ENCODE data around the genes TKFC and SDHAF2.

- PRO-cap = bidirectional peak, plus-strand start at chr11:61333269, minus-strand start at chr11:61333067
Measured at GRCh38 chr11:61332961-61333732, at the start of gene TKFC. Gene TKFC, plus strand, starts transcription at chr11:61333228.

DNA sequence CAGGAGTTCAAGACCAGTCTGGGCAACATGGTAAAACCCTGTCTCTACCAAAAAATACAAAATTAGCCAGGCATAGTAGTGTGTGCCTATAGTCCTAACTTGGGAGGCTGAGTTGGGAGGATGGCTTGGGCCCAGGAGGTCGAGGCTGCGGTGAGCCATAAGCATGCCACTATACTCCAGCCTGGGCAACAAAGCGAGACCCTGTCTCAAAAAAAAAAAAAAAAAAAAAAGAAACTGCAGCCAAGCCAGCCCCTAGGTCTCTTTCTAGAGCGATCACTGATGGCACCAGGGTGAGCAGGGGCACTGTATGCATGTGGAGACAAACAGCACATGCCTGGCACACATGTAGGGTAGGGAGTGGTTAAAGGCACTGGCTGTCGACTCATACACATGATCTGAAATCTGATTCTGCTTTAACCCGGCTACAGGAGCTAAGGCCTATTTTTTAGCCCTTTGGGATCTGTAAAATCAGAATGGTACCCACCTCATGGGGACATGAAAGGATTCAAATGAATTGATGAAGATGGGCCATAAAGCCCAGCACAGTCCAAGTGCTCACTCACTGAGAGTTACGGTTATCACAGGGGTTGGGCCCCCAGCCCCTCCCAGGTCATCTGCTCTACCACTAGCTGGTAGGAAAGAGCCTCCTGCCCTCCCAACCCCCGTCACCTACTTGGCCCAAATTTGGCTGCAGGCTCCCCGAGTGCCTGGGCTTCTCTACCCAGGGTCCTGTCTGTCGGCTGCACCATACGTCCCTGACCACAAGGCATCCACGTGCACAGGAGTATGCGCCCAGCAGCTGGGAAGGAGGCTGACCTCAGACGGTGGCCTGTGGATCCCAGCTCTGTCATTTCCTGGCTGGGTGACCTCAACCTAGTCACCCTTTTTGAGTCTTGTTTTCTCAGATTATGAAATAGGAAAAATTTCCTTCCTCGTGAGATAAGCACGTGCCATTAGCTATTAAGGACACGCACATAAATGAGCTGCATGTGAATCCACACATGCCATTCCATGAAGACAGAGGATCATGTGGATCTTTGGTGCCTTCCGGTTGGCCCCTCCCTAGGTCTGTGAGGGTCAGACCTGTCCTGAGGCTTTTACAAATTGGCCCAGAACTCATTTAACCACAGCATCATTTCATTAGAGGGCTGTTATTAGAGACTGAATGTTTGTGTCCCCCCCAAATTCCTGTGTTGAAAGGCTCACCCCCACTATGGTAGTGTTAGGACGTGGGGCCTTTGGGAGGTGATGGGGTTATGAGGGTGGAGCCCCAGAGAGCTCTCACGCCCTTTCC lies 13.9 kb downstream of the CYB561A3 start:
- PRO-cap = no peak

- PRO-cap = no peak
Measured at GRCh38 chr11:61353700-61354120, 8.0 kb downstream of the CYB561A3 start.

GRCh38 chr11:61429632-61430742 lies at the start of gene SDHAF2:
Gene SDHAF2, plus strand, starts transcription at chr11:61430124.
- PRO-cap = bidirectional peak, plus-strand start at chr11:61430124, minus-strand start at chr11:61429922; bidirectional peak, plus-strand start at chr11:61430351, minus-strand start at chr11:61430391

GRCh38 chr11:61446189-61446909 lies 16.4 kb downstream of the SDHAF2 start:
- PRO-cap = no peak

- PRO-cap = no peak
Measured at GRCh38 chr11:61494344-61494860, 13.5 kb downstream of the PPP1R32 start.

DNA sequence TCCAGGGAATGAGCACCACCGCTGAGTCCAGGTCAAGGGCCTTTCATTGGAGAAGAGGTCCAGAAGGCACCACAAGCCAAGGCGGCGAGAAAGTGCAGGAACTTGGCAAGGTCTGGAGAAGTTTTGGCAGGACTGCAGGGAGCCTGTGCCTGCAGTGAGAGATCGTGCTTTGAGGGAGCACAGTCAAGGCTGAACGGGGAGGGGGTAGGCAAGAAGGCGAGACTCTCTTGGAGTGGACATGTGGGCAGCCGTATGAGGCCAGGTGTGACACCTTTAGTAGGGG lies 30.4 kb downstream of the LRRC10B start:
- PRO-cap = no peak

DNA sequence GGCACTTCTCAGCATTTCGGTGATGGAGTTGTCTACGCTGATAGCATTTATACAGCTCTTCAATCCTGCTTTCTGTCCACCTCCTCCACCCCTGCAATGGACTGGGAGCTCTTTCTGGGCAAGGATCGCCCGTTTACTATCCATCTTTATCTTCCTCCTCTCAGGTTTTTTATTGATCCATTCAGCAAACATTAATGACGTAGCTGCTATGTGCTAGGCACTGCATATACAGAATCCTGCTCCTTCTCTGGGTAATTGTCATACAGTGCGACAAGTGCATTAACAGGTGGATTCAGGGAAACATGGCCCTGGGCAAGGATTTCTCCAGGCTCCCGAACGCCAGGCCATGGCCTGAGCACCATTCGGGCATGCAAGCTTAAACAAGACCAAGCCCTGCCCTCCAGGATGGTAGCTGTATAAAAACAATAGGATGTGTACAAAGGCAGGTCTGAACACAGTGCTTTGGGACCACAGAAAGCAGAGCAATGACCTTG lies 9.0 kb upstream of the SYT7 start:
- PRO-cap = no peak

DNA sequence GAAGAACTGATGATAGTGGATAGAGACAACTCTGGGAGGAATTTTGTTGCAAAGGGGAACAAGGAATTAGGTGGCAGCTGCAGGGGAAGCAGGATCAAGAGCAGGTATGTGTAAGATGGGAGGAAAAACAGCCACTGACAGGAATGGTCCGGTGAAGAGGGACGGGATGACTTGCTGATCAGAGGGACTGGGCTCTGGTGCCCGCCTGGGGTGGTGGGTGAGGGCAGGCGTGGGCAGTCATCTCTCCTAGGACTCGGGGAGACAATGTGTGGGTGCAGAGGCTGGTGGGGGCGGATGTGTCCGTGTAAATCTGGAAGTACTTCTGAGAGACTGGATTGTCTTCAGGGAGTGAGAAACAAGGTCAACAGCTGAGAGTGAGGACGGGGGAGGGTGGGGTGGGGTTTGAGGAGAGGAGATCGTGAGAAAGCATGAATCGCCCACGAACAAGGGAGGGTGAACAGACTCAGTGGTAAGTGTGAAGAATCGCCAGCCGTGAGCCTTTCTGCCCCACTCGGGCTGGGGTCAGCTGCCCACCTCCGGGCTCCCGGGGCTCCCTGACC lies 13.6 kb upstream of the SYT7 start:
- PRO-cap = no peak

DNA sequence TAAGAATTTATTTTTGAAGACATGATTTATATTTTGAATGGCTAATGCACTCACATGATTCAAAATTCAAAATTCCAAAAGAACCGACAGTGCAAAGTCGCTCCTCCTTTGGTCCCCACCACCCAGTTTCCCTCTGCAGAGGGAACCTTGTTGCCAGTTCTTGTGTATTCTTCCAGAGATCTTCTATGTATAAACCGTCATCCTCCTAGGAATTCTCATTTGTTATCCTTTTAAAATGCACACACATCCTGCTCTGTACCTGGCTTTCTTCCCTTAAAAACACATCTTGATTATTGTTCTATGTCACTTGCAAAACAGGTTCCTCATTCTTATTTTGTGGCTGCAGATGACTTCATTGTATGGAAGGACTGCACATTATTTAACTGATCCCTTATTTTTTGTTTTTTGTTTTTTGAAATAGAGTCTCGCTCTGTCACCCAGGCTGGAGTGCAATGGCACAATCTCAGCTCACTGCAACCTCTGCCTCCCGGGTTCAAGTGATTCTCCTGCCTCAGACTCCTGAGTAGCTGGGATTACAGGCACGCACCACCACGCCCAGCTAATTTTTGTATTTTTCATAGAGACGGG lies 26.6 kb upstream of the SYT7 start:
- PRO-cap = no peak

GRCh38 chr11:61614738-61615264 lies 33.9 kb upstream of the SYT7 start:
- PRO-cap = no peak

DNA sequence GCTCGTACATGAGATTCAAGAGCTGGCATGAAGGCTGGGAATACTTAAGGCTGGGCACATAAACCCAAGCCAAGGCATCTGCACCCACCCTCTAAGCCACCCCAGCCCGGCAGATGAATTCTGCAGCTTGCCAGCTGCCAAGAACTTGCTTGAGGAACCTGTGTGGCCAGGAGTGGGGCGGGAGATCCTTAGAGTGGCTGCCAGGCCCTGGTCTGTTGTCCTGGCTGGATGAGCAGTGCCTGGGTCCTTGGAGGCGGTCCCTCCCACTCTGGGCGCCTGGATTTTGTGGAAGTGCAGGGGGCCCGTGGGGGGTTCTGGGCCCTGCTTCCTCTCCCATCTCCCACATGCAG lies 8.1 kb downstream of the DAGLA start:
- PRO-cap = no peak

DNA sequence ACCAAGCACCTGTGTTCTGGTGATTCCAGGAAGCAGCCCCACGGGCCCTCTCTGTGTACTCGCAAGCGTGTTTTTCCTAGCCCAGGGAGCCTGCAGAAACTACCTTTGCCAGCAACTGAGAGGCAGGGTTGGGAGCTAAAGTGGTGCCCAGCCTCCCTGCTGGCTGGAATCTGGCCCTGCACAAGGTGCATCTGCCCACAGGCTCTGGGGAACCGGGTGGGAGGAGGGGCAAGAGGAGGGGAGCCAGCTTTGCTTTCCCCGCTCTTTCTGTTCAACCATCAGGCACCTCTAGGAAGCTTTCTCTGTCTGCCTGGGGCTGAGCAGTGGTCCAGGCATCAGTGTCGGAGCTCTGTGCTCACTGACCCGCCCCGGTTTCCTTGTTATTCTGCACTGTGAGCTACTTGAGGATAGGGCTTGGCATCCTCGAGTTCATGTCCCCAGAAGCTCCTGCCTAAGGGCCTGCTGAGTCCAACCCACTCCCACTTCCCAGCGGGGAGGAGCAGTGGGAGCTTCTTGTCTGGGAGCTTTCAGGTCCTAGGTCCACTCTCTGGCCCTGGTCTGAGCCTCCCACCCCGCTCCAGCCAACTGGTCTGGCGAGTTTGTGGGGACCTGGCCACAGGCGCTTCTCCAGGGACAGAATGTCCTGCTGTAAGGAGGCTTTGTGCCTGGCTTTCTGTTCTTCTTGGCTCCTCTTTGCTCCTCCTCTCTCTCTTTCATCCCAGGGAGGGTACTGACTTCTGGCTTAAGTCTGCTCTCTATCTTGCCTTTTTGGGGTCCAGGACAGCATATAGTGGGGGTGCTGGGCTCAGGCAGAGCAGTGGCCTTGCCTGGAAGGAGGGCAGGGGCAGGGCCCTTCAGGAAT lies 15.0 kb downstream of the DAGLA start:
- PRO-cap = no peak

GRCh38 chr11:61752868-61753237 lies 417 bp downstream of the MYRF start:
- PRO-cap = no peak

DNA sequence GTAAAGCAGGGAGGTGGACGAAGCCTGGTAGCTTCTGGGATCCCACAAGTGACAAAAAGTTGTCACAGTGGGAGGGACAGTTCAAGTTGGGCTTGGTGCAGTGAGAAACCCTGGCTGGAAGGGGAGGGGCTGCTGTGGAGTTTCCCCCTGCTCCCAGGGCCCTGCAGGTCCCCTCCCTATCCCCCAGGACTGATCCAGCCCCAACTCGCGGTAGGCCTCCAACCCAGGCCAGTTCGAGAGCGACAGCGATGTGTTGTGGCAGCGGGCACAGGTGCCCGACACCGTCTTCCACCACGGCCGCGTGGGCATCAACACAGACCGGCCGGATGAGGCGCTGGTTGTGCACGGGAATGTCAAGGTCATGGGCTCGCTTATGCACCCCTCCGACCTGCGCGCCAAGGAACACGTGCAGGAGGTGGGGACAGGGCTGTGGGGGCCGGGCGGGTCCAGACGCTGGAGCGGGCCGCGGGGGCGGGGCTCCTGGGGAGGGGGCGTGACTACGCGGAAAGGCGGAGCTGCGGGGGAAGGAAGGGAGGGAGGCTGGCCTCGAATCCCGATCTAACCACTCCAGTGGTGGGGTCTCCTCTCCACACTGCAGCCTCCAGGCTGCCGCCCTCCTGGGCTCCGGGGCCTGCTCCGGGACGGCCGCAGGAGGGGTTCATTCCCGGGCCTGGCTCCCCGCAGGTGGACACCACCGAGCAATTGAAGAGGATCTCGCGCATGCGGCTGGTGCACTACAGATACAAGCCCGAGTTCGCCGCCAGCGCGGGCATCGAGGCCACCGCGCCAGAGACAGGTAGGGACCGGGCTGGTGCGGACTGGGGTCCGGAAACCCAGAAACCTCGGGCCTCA lies 15.1 kb downstream of the TMEM258 start:
- PRO-cap = no peak

DNA sequence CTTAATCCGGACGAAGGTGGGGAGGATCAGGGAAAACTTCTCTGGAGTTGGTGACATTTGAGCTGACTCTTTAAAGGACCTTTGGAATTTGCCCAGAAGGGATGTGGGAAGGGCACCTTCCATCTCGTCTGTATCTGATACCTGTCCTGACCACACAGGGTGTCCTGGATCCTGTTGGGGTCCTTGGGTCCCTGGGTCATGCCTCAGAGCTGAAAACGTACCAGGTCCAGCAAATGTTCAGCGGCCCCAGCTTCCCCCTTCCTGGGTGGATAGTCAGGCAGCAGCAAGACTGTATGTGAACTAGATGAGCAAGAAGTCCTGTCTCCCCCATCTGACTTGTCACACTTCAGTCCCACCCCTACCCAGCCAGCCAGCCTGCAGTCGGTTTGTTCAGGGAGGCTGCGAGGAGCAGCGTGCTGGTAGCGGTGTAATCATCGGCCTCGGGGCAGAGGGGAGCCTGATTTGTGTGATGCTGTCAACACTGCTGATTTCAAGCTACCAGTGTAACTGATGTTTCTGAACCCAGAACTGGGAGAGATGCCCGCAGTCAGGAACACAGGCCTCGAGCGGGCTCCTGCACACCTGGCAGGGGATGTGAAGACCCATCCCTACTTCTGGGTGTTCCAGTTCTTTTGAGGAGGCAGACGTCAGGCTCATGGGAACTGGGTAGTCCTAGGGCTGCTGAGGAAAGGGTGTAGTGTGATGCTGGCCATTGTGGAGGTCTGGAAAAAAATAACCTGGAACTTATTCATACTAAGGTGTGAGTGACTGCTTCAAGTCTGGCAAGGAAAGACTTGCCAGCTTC lies 9.5 kb downstream of the TMEM258 start:
- PRO-cap = no peak

- PRO-cap = no peak
Measured at GRCh38 chr11:61795621-61796634, 3.2 kb downstream of the FEN1 start.

GRCh38 chr11:61802153-61802849 lies 9.6 kb downstream of the FEN1 start:
- PRO-cap = no peak

DNA sequence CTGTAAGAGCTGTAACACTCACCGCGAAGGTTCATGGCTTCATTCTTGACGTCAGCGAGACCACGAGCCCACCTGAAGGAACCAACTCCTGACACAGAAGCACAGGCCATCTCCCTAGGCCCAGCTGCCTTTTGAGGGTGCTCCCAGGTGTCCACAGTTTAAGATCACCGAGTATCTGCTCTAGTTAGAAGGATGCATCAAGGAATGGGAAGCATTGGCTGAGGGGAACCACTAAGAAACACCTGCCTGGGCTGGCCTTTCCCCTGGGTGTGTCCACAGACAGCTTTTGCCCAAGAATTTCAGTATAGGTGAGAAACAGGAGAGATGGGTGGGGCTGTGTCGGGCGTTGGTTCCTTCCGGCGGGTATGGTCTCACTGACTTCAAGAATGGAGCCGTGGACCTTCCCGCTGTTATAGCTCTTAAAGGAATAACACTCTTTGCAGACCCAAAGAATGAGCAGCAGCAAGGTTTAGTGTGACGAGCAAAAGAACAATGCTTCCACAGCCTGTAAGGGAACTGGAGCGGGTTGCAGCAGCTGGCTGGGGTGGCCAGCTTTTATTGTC lies 2.6 kb downstream of the FADS1 start:
- PRO-cap = bidirectional peak, plus-strand start outside the sequence, minus-strand start at position 530 of the sequence

DNA sequence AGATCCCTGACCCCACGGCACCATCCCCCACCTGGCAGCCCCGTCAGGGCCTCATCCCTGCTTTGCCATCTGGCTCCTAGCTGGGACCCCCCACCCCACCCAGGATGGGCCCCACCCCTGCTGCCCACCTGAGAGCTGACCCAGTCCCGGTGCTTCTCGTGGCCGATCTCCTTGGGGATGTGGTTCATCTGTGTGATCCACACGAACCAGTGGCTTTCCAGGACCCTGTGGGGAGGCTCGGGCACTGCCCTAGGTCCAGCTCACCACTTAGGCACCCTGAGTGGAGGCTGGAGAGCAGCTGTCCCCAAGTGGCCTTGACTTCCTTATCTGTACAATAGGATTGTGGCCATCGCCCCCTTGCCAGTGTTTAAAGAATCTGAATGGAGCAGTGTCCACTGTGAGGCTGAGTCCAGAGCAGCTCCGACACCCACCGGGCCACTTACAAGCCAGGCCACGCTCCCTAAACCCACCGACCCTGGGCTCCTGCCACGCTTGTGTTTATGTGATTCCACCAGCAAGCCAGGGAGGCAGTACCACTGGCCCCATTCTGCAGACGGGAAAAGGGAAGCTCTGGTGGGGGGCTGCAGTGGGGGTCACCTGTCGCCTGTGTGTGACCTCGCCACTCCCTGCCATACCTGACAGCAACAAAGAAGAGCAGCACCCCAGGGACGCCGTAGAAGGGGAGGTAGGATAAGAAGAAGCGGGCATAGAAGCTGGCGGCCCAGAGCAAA lies 14.9 kb downstream of the FADS3 start:
- PRO-cap = no peak

Data from endodermal cell (in vitro differentiated cells).